Measurements from ENCODE around the gene SUSD4.

DNA sequence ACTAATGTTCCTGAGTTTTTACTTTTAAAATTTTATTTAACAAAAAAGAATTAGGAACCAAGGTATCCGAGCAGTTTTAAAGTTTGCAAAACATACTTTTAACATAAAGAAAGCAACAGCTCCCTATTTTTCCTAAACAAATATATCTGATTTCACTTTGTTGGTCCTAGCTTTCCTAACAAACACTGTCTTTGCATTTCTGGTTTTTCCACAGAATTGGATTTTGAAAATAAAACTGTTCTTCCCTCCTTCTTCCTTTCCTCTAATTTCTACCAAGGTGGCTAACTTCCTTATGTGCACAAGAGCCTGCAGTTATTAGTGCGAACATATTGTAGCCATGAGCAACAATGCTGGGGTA, 31.3 kb downstream of the DUSP10 start:
- RRBS: no CpG with 5 or more reads among the region's 2 CpGs

DNA sequence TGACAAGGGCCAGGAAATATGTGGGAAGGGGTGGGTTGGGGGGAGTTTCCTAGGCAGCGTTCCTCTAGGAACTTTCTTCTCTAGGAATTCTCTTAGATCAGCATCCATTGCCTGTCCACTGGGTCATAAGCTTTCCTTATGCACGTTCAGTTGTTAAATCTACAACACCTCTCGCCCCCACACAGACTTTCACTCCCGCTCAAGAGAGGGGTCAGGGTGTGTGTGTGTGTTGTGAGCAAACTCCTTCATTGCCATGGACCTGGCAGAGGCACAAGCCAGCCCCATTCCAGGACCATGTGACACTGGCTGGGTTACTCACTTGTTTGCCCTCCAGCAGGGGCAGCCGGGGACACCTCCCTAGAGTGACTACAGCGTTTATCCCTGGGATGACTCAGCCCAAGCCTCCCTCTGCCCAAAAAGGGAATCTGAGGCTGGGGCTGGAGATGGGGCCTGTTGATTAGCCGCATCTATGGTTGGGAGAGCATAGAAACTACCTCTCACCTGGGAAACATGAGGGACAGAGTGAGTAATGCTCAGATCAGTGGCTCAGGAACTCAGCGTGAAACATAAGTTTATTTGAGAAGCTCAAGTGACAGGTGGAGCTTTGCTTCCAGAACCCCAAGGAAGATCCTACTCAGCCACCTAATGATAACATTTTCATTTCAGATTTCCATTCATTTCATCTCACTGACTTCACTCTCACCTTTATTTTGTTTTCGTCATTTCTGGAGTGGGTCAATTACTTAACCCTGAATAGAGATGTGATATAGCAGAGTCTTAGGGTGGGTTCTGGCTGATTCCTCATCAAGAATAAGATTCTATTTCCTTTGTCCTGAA, 145.3 kb upstream of the DUSP10 start:
- RRBS: no CpG with 5 or more reads among the region's 9 CpGs

DNA sequence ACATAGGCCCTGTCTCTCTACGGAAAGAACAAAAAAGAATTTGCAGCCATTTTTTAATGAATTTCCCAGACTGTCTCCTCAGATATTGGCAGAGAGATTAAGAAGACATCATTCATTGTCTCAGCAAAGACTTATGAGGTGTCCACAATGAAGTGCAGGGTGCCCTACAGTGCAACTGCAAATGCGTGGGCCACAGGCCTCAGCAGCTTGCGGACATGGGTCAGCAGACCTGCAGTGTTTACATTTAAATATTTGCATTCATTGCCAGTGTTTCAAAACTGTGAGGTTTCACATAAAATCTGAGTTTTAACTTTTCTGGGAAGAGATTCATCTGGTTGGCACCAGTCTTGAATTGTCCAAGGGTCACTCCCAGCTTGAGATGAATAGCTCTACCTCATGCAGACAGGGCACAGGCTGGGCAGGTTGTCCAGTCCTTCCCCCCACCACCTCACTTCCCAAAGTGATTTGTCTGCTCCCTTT, 286.8 kb upstream of the DUSP10 start:
- RRBS: no CpG with 5 or more reads among the region's 3 CpGs

- RRBS: no CpG with 5 or more reads among the region's 5 CpGs
Measured at GRCh38 chr1:222097527-222098080, 355.7 kb upstream of the DUSP10 start.

DNA sequence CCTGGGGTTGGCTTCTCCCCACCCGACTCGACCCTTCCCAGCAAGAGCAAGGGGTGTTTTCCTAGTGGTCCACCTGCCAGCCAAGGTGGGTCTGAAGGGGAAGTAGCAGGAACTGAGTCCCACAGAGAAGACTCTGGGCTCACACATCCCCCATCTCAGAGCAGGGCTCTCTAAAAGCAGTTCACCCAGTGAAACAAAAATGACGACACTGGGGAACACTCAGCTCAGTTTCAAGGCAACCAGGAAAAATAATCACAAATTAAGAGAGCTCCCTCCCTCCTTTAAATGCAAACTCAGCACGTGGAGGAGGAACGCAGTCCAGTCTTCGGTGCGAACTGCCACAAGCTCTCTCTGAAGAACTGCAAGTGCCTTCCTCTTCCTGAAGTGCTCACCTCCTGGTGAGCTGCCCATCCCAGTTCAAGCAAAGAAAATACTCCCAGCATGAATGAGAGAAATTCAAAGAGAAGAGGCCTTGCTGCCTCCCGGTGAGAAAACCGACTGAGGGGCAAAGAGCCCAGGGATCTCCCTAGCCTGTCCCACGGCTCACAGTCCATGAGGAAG, 281.6 kb downstream of the HHIPL2 start:
- RRBS: no CpG with 5 or more reads among the region's 10 CpGs

DNA sequence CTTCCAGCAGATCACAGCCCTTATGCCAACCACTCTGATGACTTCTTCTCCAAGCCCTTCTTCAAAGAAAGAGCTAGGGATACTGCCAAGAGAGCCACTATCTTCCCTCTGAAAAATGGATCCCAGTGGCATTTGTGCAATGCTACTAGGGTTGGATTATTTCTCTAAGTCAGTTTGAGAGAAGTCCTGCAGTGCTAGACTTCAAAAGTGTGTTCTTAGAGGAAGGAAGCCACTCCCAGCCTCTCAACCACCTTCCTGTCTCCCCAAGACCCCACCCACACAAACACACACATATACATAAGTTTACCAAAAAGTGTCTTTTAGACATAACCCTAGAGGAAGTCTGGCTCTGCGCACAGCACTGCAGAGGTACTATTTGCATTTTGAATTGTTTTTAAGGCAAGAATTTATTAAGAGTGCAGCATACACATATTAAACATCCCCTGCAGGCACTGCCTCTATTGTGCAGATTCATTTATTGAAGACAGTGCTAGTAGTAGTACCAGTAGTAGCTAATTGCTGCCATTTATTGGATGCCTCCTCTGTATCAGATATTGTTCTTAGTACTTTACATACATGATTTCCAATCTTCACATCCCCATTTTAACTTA, 127.3 kb downstream of the HHIPL2 start:
- RRBS: no CpG with 5 or more reads among the region's 1 CpG

DNA sequence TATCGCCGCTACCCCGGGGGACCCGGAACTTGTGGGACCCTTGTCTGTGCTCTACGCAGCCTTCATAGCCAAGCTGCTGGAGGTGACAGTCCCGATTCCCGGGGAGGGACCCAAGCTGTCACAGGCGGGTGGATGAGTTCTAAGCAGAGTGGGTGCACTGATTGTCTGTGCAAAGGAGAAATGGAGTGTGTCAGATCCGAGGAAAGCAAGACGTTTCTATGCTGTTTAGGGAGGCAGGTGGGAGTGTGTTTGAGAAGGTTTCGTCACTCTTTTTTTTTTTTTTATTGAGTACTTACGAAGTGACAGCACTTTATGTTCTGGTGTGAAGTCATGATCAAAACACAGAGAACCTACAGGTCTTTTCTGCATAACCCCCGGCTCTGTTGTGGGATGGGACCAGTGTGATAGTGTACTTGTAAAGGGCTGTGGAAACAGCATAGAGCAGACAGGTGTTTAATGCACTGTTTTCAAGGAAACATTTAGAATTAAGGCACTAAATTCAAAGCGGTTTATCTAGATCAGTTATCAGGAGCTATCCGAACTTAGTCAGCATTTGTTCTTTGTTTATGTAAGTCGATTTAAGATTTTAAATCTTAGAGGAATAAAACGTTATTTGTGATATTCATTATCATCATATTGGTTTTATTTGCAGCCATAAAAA, 26.7 kb downstream of the MIA3 start:
- RRBS: 2% methylated on average over 4 of the region's 17 CpGs

DNA sequence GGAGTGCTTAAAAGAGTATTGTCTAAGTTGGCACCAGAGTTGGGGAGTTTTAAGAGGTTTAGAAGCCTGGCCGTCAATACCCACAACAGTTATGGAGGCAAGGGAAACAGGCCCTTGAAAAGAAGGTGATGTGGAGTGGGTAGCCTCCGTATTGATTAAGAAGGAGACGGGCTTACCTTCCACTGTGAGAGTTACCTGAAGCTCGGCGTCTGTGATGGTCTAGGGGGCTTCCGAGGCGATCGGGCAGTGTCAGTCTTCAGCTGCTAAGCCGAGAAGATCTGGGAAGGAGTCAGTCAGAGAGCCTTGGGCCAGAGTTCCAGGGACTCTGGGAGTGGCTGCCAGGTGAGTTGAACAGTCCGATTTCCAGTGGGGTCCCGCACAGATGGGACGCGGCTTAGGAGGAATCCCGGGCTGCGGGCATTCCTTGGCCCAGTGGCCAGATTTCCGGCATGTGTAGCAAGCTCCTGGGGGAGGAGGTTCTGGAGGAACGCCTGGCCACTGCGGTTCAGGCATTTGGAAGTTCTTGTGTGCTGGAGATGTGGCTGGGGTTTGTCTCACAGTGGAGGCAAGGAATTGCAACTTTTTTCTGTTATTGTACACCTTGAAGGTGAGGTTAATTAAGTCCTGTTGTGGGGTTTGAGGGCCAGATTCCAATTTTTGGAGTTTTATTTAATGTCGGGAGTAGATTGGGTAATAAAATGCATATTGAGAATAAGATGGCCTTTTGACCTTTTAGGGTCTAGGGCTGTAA, 115.5 kb downstream of the TLR5 start:
- RRBS: no CpG with 5 or more reads among the region's 19 CpGs

DNA sequence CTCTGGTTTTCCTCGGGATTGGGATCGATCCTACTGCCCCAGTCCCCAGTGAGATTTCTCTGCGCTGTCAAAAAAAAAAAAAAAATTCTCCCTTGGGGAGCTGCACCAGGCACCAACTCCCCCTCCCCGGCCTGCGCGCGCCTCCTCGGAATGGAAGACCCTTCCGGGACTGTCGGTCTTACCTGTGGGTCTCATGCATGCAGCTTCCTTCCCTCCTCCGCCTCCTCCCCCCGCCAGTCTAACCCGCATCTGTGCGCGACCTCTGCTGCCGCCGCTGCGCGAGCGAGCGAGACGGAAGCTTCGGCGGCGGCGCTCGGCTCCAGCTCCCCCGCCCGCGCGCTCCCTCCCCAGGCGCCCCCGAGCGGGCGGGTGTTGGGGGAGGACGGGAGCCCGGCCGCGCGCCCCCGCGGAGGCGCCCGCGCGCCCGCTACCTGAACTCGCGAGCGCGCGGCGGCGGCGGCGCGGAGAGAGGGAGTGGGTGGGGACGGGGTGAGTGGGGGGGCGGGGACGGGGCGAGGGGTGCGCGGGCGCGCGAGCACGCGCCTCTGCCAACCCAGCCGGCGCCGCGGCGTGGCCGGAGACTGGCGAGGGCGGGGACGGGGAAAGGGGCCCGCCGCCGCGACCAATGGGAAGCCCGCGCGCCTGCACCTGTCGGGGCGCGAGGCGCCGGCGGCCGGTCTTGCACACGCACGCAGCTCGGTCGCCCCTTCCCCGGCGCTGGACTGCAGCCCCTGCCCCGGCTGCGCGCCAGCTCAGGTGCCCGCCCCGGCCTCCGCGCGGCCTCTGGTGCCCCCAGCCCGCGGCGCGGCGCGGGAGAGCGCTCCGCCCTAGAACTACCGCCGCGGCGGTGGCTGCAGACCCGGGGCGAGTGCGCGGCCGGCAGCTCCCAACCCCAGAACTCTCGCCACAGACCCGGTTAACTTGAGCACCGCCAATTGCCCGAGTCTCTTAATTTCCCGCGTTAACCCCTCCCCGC, at the start of gene SUSD4:
TSS of gene SUSD4 (minus strand) at position 302 of the 976 bp plus-strand sequence.
- RRBS: 1% methylated on average over 22 of the region's 129 CpGs

GRCh38 chr1:223515463-223516077, 122.4 kb downstream of the CCDC185 start:
- RRBS: no CpG with 5 or more reads among the region's 9 CpGs

GRCh38 chr1:223733791-223734208, 21.5 kb downstream of the CAPN2 start:
- RRBS: no CpG with 5 or more reads among the region's 9 CpGs

- RRBS: no CpG with 5 or more reads among the region's 10 CpGs
Measured at GRCh38 chr1:223750656-223751090, 38.3 kb downstream of the CAPN2 start.

- RRBS: no CpG with 5 or more reads among the region's 6 CpGs
Measured at GRCh38 chr1:223777089-223777702, 64.9 kb downstream of the CAPN2 start.

DNA sequence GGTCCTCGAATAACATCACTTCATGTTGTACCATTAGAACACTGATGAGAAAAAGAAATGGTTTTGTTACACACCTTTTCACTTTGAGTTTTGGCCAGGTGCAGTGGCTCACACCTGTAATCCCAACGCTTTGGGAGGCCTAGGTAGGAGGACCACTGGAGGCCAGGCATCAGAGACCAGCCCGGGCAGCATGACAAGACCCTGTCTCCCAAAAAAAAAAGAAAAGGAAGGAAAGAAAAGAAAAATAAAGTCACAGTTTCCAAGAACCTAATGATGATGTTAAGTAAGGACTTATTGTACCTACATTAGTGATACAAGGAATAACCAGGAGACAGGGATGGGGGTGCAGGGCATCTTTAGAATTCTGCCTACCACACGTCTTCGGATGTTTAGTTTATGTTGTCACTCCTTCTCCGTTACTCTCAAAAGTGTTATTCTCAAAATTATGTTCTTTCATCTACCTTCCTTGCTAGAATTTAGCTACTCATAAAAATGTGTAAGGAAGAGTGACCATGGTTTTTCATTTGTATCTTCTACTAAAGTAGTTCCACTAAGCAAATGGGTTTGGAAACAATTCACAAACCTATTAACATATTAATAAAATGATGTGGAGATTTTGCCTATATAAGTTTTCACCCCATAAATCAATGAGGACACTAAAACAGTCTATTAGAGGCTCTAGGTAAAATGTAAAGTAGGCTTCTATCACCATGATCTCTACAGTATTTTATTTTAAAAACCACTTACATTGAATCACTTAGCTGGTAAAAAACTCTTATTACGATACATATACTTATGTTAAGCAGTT, 66.4 kb downstream of the TP53BP2 start:
- RRBS: no CpG with 5 or more reads among the region's 7 CpGs

- RRBS: no CpG with 5 or more reads among the region's 12 CpGs
Measured at GRCh38 chr1:223821091-223821648, 24.6 kb downstream of the TP53BP2 start.

- RRBS: no CpG with 5 or more reads among the region's 2 CpGs
Measured at GRCh38 chr1:223915449-223915946, 69.8 kb upstream of the TP53BP2 start.

DNA sequence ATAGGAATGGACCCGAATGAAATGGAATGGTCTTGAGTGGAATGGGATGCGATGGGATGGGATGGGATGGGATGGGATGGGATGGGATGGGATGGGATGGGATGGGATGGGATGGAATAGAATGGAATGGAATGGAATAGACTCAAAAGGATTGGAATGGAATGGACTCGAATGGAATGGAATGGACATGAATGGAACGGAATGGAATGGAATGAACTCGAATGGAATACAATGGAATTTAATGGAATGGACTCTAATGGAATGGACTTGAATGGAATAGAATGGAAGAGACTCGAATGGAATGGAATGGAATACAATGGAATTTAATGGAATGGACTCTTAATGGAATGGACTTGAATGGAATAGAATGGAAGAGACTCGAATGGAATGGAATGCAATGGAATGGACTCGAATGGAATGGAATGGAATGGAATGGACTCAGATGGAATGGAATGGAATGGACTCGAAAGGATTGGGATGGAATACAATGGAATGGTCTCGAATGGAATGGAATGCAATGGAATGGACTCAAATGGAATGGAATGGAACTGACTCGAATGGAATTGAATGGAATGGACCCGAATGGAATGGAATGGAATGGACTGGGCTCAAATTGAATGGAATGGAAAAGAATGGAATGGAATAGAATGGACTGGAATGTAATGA, 98.8 kb upstream of the FBXO28 start:
- RRBS: no CpG with 5 or more reads among the region's 12 CpGs

- RRBS: no CpG with 5 or more reads among the region's 15 CpGs
Measured at GRCh38 chr1:224212434-224213073, 29.5 kb downstream of the DEGS1 start.

- RRBS: no CpG with 5 or more reads among the region's 13 CpGs
Measured at GRCh38 chr1:224420832-224421465, 13.6 kb downstream of the WDR26 start.

Data from epithelial cell of prostate (primary cell).